Retinal pigment epithelial cell (primary cell): ENCODE results near the gene MINDY4B.

- RRBS = no CpG with 5 or more reads among the region's 10 CpGs
Measured at GRCh38 chr3:150773753-150774081, 10.7 kb upstream of the SIAH2 start.

DNA sequence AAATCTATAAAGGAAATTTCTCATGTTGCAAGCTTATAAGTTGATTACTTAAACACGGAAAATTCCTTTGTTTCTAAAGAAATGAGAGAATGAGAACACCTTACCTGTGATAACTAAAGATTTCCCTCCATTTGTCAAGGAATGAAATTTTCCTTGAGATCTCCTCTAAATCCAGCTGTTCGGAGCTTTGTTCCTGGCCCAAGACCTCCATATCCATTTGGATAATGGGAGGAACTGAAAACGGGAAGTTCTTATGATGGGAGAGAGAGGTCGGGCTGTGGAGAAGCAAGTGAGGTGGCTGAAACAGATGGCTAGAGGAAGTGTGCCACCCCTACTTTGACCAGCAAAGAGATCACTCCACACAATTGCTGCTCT, at the start of gene MINDY4B:
MINDY4B (minus strand) TSS at position 217 of the 375 bp plus-strand sequence.
- RRBS = no CpG with 5 or more reads among the region's 4 CpGs

DNA sequence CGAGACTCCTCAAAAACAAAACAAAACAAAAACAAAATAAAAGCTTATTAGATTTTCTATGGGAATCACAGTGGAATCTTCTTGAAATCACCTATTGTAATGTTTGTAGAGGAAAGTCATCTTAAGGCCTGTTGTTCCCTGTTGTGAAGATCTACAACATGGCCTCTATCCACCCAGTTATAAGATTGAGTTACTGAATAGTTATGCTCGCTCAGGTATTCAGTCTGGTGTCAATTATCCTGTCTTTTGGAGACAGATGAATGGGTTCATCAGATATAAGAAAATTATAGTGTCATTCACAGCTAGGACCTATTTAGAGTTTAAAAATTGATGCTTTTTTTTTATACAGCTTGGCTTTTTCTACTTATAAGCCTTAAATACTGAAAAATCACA, 364 bp downstream of the GPR171 start:
- RRBS = no CpG with 5 or more reads among the region's 2 CpGs

DNA sequence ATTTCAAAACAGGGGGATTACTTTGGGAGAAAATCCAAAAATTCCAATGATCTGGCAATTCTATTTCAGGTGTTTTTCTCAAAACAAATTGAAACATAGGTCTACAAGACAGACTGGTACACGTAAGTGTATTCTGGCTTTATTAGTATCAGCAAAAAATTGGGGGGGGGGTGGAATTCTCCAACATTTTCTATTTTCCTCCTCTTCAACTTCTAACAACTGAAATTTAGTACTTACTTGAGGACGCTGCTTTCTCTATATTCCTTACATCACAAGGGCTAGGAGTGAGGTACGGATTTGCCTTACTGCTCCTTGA, 18.5 kb downstream of the AADAC start:
- RRBS = no CpG with 5 or more reads among the region's 3 CpGs

GRCh38 chr3:152193562-152194405, 74.9 kb upstream of the MBNL1 start:
- RRBS = no CpG with 5 or more reads among the region's 25 CpGs

GRCh38 chr3:152253998-152254515, 14.7 kb upstream of the MBNL1 start:
- RRBS = no CpG with 5 or more reads among the region's 2 CpGs

DNA sequence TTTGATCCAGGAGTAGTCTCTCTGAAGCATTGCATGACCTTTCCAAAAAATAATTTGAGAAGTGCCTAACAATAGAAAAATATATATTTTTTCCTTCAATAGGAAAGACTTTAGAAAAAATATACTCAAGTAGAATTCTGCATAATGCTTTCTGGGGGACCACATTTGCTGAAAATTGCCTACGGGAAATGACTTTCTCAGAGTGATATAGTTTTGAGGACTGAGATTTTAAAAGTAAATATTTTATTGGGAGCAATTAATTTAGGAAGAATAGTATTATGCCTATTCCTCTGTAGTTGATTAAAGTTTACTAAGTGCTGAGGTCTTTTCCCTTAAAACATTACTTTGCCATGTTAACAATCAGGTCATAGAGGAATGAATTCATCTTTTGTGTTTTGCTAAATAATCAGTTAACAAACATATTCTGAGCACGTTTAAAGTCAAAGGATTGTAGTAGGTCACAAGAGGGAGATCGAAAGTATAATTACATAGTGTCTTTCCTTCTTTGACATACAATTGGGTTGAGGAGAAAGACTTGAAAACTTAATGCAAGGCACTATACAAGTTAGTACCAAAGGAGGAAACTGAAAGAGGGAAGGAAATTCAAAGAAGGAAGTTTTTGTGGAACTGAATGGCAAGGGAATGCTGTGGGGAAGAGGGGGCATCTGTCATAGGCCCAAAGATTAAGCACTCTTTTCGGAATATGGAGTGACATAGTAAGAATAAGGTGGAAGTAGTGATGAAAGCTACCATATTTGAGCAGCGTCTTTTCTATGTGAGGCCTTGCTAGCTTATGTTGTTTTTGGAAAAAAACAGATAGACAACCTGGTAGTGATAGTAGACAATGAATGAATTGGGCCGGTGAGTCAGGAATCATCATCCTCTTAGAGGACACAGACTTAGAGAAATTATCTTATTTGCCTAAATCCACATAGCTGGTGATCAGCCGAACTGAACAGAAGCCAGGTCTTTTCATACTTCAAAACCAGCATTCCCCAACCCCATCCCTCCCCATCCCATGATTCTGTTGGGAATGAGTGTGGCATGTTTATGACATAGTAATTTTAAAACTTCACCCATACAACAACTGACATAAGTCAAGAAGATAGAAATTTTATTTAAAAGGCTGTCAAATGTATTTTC, 10.0 kb downstream of the MBNL1 start:
- RRBS = no CpG with 5 or more reads among the region's 7 CpGs

DNA sequence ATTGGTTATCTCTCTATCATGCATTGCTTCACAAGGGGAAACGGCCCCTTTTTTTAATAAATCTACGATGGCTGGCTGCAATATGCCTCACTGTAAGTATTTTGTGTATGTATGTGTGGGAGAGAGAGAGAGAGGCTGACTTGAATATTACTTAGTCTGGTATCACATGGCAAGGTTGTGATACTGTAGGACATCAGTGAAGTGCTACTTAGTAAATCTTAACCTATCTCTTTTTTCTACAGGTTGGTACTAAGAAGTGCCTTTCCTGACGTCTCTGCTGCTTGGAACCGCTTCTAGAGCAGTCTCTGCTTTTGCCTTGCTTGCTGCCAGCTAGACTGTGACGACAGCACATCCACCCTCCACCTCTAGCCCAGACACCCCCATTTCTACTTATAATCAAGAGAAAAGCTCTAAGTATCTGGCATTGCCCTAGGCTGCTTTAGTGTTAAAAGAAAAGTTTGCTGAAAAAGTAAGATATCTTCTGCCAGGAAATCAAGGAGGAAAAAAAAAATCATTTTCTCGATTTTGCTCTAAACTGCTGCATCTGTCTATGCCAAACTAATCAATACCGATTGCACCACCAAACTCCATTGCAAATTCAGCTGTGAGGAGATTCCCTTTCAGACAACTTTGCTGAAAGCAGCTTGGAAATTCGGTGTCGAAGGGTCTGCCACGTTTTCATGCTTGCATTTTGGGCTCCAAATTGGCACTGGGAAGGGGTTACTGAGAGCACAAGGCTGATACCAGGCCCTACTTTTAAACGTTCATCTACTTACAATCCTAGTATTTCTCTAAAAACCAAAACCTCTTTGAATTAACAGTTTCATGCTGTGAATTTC, 30.7 kb downstream of the MBNL1 start:
- RRBS = no CpG with 5 or more reads among the region's 11 CpGs

GRCh38 chr3:152307913-152308803, 39.4 kb downstream of the MBNL1 start:
- RRBS = no CpG with 5 or more reads among the region's 2 CpGs

DNA sequence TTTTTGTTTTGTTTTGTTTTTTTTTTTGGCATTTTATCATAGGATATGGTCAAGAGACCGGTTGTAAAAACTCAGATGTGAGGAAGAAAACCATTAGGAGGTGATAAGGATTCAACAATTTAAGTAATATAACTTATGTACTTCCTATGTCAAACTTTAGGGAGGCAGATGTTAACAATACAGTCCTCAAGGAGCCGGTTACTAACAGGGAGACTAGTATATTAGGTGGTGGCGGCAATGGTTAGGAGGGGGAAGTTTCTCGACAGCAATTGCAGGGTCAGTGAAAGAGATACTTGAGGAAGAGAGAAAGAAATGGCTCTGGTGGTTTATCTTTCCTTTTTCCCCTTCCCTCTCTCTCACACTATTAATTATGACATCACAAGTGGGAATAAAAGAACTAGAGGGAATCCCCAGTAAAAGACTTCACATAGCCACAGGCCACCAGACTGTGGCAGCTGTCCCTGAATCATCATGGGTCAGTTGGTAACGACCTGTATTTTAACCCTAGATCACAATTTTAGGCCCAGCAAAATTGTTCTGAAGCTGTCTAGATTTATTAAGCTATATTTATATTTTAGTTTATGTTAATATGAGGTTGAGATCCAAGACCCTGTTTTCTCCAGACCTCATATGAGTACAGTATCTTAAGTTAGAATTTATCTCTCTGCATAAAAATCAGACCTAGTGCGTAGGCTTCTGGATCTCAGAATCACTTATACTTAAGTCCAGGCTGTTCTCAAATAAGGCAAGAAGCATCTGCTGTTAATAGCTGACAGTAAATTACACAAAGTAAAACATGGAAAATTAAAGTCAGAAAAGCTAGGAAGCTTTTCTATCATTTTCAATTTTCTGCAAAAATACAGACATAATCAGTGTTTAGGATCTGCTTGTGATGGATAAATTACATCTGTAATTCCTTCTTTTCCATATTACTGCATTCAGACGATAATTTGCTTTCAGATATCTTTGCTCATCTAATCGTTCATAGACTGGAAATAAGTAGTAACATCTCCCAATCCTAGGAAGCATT, 40.4 kb downstream of the MBNL1 start:
- RRBS = 93% methylated on average over 1 of the region's 8 CpGs

GRCh38 chr3:152318656-152319409, 50.1 kb downstream of the MBNL1 start:
- RRBS = no CpG with 5 or more reads among the region's 1 CpG

DNA sequence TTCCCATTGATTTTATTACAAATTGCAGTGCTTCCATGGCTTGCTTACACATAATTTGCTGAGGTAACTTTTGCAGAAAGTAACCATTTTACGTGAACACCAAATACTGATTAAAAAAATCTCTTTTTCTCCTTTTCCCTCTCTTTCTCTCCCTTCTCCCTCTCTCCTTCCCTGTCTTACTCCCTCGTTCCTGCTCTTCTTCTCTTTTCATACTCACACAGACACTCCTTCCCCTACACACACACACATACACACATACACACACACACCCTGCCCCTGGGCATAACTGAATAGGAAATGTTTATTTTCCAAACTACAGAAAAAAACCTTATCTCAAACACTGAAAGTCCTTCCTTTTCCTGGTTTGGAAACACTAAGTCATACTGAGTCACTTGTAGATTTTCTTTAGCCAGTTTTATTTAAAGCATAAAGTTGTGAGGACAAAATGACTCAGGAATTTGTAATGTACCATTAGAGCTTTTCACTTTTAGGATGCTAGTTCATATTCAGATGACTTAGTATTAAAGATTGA, 62.3 kb downstream of the MBNL1 start:
- RRBS = no CpG with 5 or more reads among the region's 2 CpGs

DNA sequence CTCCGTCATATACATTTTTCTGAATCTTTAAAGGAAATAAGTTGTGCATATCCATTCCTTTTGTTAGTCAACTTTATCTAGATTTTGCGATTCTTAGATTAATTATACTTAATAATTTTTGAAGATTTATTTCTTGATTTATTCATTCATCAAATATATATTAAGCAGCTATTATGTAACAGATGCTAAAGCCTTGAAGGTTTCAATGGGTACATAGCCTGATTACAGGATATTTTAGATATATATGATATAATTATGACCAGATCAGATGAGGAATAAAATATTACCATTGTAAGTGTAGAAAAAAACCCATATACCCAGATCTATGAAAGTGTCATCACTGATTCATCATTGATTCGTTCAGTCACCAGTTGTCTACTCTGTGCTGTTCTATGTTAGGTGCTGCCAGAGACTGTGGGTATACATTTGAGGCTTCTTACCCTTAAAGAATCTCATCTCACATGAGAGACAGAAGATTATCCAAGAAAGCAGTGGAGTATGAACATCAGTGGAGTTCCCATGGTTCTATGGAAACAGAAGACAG, 92.1 kb downstream of the MBNL1 start:
- RRBS = no CpG with 5 or more reads among the region's 3 CpGs

DNA sequence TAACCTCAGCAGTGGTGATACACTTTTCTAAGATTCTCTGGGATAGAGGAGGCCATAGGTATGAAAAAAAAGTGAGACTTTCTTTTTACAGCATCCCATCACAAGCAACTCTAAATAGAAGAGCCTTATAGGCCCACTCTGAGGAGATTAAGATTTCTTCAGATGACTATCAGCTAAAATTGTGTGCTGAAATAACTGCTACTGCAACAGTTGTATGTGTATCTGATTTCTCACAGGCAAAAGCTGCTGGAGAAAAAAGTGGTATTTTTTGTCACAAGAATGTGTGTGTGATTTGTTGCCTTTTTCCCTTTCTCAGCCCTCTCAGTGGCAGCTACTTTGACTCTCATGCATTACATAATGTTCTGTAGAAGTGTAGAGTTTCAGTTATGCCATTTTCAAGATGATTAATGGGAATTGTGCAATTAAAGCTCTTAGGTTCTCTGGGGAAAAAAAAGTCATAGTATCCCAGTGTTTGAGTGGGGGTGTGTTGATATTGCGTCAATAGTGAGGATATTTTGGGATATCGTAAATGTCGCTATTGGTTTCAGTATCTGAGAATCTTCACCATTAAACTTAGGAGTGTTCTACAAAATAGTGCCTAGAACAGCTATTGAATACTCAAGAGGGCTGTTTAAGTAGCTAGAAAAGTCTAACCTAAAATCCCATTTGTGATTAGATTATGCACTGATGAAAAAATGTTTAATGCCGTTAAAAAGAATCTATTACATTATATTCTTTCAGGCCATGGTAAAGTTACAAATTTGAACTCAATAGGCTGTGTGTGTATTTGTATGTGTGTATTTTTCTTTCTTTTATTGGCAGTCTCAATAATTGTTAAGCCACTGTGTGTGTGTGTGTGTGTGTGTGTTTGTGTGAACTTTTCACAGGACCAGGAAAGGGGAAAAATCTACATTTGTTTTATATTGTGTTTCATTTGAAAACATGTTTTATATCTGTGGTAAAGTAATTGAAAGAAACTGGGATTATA, 137.8 kb downstream of the MBNL1 start:
- RRBS = no CpG with 5 or more reads among the region's 4 CpGs

- RRBS = no CpG with 5 or more reads among the region's 3 CpGs
Measured at GRCh38 chr3:152425618-152426300, 157.0 kb downstream of the MBNL1 start.

DNA sequence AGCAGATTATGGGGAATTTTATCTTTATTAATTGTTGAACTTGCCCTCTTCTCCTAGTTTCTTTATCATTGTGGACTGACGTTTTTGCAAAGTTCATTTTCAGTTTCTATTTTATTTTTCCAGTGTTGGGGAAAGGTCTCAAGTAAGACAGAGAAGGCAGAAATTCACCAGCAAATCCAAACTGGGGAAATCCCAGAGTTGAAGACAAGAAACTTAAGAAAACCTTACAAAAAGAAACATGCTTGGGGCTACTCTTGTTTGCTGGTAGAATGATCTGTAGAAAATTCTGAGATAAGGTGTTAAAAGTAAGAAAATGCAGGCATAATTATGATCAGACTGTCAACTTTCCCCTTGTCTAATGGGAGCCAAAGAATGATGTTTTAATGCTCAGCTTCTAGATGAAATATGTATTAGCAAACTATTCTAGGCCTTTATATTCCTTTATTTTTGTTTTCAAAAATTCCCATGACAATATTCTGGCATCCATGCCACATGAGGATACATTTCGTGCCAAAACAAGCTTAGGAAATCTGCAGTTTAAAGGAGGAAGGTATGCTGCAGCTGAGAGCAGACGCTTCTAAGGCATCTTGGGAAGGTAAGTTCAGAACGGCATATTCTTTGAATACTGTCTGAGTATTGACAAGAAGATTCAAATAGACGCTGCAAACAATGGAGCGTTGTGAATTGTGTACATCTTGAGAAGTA, 158.4 kb downstream of the RAP2B start:
- RRBS = no CpG with 5 or more reads among the region's 6 CpGs

DNA sequence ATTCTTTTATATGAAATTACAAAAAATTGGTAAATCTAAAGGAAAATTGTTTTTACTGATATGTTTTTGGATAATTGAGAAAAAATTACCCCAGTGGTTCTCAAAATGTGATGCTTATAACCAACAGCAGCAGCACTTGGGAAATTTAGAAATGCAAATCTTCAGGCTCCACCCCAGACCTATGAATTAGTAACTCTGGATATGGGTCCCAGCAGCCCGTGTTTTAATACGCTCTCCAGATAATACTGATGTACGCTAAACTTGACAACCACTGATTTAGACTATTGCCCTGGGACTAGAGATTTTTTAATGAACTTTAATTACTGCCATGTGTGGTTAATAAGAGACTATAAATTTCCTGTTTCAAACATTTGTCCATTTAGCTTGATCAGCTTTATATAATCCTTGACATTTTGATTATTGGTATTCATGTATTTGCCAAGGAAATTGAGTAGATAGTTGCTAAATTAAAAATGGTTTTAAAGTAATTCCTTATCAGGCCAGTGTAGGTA, 379.8 kb downstream of the RAP2B start:
- RRBS = no CpG with 5 or more reads among the region's 3 CpGs

DNA sequence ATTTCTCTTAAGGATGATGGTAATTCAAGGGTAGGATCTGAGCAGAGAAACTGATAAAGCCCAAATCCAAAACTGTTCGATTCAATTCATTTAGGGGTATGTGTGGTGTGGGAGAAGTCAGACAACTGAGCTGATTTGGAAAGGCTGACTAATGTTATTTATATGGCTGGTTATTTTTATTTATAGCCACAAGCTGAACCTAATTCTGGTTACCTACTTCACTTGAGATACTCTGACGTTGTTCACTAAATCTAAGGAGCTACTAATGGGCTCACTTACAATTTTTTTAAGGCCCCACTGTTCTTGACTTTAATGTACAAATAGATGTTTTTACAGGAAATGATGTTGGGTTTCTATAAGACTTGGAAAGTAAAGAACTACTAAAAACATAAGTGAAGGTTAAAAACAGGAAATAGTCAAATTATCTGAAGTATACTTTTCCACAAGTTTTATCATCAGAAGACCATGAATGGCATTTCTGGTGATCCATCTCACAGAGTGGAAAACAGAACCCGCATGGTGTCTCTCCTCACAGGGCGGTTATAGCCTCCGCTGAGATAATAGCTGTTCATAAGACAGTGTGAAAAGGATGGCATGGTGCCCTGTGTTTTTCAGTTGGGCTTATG, 462.2 kb downstream of the RAP2B start:
- RRBS = no CpG with 5 or more reads among the region's 5 CpGs

GRCh38 chr3:154123848-154124410, 2.7 kb downstream of the ARHGEF26 start:
- RRBS = no CpG with 5 or more reads among the region's 3 CpGs